Vermiform appendix (tissue), 1 donor: ENCODE measurements around the genes OVOL1, TMEM151A, BRMS1, MRPL11 and CTSF.

DNA sequence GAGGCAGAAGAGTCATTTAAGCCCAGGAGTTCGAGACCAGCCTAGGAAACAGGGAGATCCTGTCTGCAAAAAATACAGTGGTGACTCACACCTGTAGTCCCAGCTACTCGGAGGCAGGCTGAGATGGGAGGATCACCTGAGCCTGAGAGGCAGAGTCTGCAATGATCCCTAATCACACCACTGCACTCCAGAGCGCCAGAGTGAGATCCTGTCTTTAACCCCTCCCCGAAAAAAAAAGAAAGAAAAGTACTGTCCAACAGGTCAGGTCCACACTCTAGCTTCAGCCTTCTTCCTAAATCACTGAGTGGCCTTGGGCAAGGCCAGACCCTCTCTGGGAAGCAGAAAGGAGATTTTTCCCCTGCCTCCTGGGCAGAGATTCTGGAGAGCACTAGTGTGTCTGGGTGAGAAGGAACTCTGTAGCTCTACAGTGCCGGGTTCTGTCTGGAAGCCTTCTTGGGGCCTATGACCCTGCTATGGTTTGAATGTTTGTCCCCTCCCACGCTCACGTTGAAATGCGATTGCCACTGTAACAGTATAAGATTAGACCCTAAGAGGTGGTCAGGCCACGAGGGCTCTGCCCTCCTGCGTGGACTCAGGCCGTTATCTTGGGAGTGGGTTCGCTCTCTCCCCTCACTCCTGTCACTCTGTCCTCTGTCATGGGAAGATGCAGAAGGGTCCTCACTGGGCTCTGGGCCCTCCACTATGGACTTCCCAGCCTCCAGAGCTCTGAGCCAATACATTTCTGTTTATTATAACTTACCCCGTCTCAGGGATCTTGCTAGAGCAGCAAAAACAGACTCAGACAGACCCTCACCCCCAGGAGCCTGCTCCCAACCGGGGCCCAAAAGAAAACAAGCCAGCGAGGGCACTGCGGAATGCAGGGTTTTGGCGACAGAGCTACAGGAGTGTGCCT lies 3.6 kb downstream of the AP5B1 start:
- PRO-cap: no peak

- PRO-cap: unidirectional peak, plus-strand start at chr11:65787099; unidirectional peak, plus-strand start at chr11:65787168; unidirectional peak, plus-strand start at chr11:65787192
Observed at GRCh38 chr11:65786208-65787273, at the start of gene OVOL1. Gene OVOL1, plus strand, starts transcription at chr11:65787063.

DNA sequence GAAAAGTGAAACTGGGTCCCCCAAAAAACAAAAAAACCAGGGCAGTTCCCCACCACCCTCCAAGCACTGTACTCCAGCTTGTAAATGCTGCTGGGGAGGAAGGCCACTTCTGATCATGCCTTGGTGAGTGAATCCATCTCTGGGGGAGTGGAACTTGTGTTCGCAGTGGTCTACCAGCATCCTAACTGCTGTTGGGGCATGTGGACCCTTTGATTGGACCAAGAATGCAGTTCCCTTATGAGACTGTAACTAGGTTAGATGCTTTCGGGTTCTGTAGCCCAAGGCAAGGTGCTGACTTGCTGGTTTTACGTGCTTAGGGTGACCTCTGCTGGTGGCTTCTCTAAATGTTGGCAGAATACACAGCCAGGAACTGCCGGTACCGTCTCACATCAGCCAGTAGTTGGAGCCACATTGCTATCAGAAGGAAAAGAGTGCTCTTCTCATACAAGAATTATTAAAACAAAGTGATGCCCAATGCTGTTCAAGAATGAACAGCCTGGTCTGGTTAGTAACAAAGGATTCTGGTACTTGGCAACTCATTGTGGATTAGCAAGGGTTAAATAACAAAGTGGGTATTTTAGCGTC lies 13.1 kb downstream of the EIF1AD start:
- PRO-cap: no peak

GRCh38 chr11:66059136-66059481 lies 6.9 kb downstream of the SF3B2 start:
- PRO-cap: no peak

DNA sequence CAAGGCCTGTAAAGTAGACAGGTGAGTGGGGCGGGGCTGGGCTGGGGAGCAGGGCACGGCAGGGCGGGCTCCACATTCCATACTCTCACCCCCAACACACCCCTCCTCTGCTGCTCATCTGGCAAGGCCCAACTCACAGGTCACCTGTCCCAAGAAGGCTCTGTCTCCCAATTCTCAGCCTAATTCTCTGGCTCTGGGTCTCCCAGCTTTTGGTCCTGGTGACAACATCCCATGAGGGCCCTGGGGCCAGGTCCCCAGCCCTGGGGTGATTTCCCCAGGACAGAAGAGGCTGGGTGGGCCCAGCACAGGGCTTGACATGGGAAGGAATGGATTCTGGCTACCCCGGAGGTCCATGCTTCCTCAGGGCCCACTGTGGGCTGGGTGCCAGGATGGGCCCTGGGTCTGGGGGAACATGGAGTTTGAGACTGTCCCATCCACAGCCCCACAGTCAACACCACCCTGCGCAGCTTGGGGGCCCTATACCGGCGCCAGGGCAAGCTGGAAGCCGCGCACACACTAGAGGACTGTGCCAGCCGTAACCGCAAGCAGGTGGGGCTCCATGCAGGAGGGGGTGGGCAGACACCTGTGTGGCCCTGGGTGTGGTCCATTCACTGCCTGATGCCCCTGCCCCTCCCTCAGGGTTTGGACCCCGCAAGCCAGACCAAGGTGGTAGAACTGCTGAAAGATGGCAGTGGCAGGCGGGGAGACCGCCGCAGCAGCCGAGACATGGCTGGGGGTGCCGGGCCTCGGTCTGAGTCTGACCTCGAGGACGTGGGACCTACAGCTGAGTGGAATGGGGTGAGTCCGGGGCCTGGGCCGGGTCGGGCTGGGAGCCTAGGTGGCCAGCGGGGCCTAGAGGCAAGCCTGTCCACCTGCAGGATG lies 3.0 kb upstream of the RAB1B start:
- PRO-cap: no peak

DNA sequence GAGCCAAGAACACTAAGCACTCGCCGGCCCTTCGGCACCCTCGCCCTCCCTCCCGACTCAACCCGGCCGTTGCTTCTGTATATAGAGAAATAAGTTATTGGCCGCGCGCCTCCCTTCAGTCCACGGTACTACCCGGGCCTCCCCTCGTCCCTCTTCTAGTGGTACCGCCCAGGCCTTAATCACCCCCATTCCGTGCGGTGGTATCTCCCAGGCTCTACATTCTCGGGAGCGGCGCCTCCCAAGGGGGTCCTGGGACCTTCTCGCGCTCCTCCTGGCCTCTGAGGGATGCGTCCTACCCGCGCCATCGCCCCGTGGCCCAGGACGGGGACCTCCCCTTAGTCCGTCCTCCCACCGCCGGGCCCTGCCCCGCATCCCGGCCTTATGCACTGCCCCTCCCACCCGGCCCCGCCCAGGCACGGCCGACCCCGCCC lies 1.2 kb upstream of the RAB1B start:
- PRO-cap: bidirectional peak, plus-strand start outside the sequence, minus-strand start at position 320 of the sequence

DNA sequence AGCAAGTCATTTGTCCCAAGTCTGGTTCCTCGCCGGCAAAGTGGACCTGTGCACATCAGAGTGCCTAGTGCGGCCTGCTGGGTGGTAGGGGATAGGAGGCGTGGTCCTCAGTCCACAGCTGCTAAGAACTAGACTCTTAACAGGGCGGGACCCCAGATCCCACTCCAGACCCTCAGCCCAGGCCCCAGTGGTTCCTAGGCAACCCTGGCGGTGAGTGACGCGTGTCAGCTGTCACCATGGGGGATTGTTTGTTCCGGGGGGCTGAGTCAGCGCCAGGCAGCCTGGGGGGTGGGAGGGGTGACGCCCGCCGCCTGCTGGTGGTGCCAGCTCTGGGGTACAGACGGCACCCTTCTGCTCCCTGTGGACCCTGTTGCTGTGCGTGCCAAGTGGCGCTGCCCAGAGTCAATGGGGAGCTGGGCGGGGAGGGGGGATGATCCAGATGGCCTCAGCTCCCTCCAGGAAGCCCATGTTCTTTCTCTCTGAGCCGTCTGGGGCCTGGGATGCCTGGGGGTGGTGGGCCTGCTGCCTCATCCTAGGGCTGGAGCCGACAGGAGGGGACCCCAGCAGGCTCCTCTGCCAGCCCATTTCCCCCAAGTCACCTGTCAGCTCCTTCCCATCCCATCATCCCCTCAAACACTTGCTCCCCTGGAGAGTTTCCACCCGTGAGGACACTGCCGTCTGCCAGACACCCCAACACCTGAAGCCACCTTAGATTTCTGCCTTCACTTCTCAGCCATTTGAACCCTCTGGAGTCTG lies 2.5 kb downstream of the CNIH2 start:
- PRO-cap: no peak

GRCh38 chr11:66291405-66292651 lies at the start of gene TMEM151A:
Gene TMEM151A, plus strand, starts transcription at chr11:66291894.
- PRO-cap: no peak

- PRO-cap: bidirectional peak, plus-strand start at chr11:66316391, minus-strand start at chr11:66316180
Observed at GRCh38 chr11:66315868-66316940, 640 bp downstream of the CD248 start.

GRCh38 chr11:66326200-66326958 lies 9.5 kb upstream of the CD248 start:
- PRO-cap: unidirectional peak, plus-strand start at chr11:66326706

- PRO-cap: bidirectional peak, plus-strand start at chr11:66345262, minus-strand start at chr11:66345056
Observed at GRCh38 chr11:66344760-66345671, at the start of gene BRMS1. Gene BRMS1, minus strand, starts transcription at chr11:66345104.

DNA sequence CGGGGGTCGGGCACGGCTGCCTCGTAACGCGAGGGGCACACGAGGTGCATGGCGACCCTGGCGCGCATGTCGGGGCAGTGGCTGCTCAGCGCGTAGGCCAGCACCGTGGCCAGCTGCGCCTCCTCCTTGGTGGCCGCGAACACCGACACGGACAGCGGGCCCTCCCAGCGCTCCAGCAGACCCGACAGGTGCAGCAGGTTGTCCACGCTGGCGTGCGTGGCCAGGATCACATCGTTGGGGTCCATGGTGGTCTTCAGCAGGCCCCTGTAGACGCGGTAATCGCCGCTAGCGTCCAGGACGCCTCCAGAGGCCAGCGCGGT lies 435 bp downstream of the B4GAT1 start:
- PRO-cap: no peak

DNA sequence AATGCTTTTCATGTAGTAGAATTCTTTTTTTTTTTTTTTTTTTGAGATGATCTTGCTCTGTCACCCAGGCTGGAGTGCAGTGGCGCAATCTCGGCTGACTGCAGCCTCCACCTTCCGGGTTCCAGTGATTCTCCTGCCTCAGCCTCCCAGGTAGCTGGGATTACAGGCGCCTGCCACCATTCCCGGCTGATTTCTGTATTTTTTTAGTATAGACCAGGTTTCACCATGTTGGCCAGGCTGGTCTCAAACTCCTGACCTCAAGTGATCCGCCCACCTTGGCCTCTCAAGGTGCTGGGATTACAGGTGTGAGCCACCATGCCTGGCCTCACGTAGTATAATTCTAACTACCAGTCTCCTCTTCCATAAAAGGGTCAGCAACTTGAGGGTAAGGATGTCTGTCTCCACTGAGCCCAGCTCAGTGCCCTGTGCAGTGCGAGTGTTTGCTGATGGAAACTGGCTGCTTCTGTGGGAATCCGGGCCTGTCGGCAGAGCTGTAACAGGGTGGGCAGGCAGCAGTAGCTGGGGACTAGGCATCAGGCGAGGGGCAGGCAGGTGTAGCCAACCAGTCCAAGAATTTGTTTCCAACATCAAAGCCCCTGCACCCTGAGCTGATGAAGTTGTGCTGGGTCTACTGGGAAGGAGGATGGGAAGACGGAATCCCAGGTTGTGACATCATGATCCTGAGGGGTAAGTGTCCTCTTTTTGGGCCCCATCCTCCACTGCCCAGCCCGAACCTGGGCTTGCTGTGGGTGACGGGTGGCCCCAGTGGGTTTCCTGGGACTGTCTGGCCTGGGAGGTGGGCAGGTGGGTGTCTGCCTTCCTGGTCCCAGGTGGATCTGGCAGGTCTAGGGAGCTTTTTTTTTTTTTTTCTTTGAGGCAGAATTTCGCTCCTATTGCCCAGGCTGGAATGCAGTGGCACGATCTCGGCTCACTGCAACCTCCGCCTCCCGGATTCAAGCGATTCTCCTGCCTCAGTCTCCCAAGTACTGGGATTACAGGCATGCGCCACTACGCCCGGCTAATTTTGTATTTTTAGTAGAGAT lies 11.2 kb downstream of the SLC29A2 start:
- PRO-cap: no peak

DNA sequence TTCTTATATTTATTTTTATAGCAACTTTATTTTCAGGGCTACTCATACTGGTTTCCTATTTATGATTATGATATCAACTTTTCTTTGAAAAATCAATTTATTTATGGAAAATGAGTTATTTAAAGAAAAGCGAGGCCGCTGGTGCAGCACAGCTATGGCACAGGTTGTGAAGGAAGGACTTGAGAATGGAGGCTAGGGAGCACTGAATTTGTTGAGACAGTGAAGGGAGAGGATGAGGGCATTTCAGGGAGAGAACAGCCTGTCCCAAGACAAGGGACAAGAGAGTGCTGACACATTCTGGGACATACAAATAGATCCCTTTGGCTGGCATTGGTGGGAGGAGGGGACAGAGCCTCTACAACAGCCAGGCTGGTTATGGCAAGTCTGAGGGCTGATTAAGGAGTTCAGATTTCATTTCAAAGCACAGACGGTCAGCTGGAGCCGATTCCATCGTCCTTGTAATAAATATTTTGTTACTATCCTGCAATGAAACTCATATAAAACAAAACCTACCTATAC lies 1.7 kb upstream of the SLC29A2 start:
- PRO-cap: no peak

GRCh38 chr11:66437810-66438919 lies at the start of gene MRPL11:
Gene MRPL11, minus strand, starts transcription at chr11:66438848.
- PRO-cap: unidirectional peak, minus-strand start at chr11:66438836

DNA sequence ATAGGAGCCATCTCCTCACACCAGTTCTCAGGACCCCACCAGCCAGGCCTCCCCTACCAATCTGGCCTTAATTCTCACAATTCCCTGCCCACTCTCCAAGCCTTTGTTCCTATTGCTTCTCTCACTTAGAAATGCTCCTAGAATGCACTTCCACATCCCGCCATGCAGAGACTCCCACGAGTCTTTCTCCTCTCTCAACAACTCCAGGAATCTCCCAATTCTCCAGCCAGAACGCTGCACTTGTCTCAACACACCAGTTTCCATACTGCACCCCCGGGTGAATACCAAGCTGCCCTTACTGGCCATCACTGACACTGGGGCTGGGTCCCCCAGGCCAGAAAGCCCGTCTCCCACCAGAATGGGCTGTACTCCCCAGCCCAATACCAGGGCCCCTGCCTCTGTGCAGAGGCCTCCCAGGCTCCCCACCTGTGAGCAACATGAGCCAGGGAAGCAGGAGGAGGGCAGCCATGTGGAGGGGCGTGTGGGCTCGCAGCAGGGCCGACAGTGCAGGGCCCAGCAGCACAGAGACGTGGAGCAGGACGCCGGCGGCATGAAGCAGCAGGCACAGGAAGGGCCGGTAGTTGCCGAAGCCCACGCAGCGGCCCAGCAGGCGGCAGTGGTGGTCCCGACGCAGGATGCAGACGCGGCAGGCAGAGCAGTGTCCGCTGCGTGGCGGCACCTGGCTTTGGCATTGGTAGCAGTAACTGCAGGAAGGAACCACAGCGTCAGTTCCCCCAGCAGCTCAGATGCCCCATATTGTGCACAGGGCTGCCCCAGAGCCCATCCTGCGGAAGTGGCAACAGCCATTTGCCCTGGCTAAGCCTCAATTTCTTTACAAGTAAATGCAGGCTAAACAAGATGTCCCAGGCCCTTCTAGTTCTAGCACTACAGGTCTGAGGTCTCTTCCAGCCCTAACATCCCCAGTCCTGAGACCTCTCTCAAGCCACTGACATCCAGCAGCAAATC lies 2.3 kb downstream of the ZDHHC24 start:
- PRO-cap: bidirectional peak, plus-strand start at position 783 of the sequence, minus-strand start at position 687 of the sequence

- PRO-cap: bidirectional peak, plus-strand start at chr11:66568655, minus-strand start at chr11:66568606
Observed at GRCh38 chr11:66567943-66568819, at the start of gene CTSF. Gene CTSF, minus strand, starts transcription at chr11:66568606.

DNA sequence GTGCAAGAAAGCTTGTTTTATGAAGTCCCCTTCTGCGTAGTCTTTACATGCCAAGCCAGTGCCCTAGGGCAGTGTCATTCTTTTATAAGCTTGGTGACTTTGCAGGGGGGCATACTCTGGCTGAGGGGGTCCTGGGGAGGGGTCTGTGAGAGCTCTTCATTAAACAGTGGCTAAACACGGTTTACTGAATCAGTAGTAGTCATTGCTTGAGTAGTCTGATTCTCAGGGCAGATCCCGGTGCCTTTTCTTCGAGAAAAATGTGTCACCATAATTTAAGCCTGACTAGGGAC lies 1.3 kb downstream of the RBM14 start:
- PRO-cap: no peak

- PRO-cap: no peak
Observed at GRCh38 chr11:66655271-66655932, 16.9 kb downstream of the RBM4 start.

DNA sequence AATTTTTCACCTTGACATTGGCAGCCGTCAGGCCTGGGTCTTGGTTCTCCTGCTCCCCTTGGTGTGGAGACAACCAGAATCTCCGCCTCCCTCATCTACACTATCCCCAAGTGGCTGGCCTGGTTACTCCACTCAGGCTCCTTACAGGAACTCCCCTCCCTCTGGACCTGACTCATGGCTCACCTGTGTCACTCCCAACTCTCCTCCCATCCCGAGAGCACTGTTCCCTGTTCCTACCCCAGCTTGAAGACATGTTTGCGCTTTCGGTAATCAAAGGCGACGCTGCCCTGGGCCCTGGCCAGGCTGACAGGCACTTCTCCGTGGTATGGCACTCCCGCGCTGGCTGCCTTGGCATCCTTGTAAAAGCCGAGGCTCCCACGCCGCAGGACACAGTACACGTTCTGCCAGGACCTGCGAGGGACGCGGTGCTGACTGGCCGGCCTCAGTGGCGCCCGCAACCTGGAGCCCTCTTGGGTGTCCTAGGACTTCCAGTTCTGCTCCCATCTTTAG lies 9.1 kb upstream of the RBM4B start:
- PRO-cap: no peak